Mesenchymal stem cell of adipose (primary cell): ENCODE results near the gene CYTH1.

DNA sequence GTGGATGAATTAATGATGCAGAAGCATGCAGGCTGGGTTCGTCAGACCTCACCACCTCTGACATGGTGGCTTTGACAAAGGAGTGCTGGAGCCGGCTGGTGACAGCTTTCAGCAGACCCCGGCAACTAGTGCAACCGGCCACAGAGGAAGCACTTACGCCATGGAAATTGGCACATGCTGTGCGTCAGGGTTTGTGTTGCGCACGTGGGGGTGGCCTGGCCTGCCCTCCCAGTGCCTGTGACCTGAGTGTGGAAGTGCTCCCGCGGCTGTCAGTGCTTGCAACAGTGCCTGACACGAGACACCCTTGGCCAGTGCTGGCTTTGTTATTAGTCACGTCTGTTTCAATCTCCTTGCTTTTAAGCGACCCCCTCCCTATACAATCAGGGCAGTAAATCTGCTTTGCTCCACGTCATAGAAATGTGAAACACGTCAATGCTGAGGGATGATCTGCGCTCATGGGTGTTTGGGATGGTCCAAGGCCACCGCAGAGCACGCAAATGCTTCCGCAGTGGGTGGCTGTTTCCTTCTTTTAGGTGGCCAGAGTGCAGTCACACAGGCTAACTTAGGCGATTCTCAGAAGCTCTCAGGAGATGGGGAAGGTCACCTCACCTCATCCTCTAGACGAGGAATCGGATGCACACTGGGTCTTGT, 64.3 kb downstream of the PGS1 start:
- CAGE, long polyA plus RNA: no peak

DNA sequence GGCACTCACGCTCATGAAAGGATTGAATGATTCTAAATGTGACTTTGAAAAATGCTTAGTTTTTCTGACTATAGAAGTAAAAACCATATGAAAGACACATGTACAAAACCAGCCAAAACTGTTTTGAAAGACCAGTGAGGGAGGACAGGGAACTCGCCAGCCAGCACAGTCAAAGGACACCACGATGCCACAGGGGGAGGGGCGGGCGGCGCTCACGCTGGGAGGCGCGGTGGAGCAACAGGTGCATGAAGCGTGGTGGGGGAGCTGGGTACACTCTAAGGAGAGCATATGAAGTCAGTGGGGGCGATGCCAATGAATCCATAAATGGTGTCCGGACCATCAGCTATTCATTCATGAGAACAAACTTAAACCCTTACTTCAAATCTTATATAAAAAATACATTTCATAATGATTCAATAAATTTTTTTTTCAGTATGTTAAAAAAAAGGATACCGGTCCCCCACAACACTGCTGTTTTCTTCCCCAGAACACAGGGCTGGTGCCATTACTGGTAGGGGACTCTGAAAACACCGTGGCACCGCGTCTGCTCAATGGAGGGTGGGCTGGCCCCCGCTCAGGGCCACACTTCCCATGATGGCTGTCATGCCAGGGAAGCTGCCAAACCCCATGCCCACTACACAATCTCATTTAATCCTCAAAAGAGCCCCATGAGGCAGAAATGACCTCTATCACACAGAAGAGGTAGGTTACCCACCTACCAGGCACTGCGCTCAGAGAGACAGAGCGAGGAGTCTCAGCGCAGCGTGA, 101.1 kb upstream of the DNAH17 start:
- CAGE, long polyA plus RNA: no peak

DNA sequence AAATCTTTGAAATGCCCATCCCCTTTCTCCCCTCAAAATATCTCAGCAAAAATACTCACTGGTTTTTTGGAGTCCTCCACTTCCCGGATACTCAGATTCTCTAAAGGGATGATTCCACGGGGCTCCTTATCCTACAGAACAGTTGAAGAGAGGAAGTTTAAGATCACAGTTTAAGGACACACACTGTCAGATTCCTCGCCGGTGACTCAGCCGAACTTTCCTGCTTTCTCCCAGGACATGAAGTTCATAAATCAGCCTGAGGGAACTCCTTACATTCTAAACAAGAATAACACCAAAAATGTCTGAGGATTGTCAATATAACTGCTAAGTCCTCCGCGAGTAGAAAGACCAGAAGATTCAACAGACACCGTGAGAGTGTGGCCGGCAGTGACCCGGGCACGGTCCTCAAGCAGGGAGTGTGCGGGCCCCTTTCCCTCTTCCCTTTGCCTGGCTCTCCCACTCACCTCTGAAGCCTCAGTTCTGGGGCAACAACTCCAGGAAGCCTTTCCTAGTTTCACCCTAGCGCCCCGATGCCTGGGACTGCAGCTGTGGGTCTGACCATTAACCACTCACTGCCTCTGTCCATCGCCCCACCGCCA, 101.1 kb downstream of the CYTH1 start:
- CAGE, long polyA plus RNA: no peak

- CAGE, long polyA plus RNA: no peak
Measured at GRCh38 chr17:78683209-78683821, 98.8 kb downstream of the CYTH1 start.

- CAGE, long polyA plus RNA: no peak
Measured at GRCh38 chr17:78685611-78686266, 96.3 kb downstream of the CYTH1 start.

DNA sequence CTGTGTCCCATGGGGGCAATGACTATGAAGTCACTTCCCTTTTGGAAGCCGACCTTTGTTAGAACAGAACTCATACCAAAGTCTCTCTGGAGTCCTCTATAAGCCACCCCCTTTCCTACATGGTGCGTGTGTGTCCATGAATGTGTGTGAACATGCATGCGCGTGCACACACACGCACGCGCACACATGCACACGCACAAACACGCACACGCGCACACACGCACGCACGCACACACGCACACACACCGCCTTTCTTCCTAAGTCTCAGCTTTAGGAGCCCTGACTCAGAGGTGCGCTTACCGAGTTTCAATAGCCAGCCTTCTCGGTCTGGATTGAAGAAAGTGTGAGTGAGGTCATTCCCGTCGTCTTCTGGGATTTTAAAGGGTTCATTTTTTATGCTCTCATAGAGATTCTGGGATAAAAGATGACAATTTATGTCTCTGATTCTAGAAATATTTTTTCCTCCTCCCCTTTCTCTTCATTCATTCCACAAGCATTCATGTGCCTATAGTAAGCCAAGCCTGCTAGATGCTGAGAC, 84.0 kb downstream of the CYTH1 start:
- CAGE, long polyA plus RNA: no peak

GRCh38 chr17:78758649-78759237, 23.3 kb downstream of the CYTH1 start:
- CAGE, long polyA plus RNA: no peak

GRCh38 chr17:78759238-78759580, 22.9 kb downstream of the CYTH1 start:
- CAGE, long polyA plus RNA: no peak

GRCh38 chr17:78782039-78782432, at the start of gene CYTH1:
TSS of gene CYTH1 (minus strand) at chr17:78782273.
- CAGE, long polyA plus RNA: no peak

- CAGE, long polyA plus RNA: no peak
Measured at GRCh38 chr17:78804493-78805249, 22.6 kb upstream of the CYTH1 start.

DNA sequence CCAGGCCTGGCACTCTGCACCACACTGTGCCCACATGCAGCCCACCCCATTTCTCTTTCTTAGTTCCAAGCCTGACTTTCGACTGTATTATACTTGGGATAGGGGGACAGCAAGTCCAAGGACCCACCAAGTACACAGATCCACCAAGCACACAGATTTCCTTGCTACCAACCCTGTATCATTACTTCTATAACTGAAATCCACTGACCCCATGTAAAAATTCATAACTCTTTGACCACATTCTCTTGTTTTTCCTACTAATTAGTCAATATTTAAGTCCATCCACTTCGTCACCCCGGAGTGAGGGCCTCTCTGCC, 4.9 kb downstream of the USP36 start:
- CAGE, long polyA plus RNA: no peak

GRCh38 chr17:78839074-78839672, 1.4 kb downstream of the USP36 start:
- CAGE, long polyA plus RNA: no peak

GRCh38 chr17:78861734-78863008, 21.6 kb upstream of the USP36 start:
- CAGE, long polyA plus RNA: no peak

GRCh38 chr17:78951691-78952396, 26.7 kb upstream of the TIMP2 start:
- CAGE, long polyA plus RNA: no peak

- CAGE, long polyA plus RNA: no peak
Measured at GRCh38 chr17:78996483-78997386, 12.8 kb downstream of the CANT1 start.

GRCh38 chr17:79026277-79027256, 2.6 kb downstream of the C1QTNF1 start:
- CAGE, long polyA plus RNA: no peak

DNA sequence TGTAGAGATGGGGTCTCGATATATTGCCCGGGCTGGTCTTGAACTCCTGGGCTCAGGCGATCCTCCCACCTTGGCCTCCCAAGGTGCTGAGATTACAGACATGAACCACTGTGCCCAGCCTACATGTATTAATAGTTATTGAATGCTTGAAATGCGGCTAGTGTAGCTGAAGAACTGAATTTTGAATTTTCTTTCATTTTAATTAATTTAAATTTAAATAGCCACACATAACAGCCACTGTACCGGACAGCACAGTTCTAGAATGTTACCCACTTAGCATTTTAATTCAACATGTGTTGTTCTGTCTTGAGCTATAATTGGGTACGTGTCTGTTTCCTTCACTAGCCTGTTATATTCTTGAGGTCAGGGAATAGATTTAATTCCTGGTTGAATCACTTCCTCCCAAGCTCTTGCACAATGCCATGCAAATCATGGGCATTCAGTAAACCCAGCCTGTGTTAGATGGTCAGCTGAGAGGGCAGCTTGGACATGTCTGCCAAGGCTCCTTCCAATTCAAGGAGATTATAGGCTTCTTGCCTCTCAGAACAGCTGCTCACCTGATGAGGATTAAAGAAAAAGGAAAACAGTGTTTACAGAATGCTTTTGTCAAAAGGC, 12.5 kb downstream of the C1QTNF1 start:
- CAGE, long polyA plus RNA: no peak

GRCh38 chr17:79106513-79106872, 31.9 kb downstream of the ENGASE start:
- CAGE, long polyA plus RNA: no peak

DNA sequence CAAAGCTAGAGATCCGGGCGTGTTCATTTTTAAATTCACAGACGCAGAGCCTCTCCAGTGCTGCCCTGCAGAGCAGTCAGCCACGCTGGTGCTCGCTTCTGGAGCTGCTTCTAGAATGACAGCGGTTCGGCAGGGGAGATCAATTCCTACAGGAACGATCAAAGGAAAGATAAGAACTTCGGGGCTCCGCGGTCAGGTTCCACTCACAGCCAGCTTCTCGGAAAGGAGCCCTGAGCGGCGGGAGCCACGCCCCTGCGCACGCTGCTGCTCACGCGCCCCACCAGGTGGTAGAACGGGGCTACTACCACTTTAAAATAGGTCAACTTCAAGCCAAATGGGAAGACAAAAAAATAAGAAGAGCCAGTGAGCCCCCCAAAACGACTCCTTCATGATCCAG, 209.8 kb downstream of the RBFOX3 start:
- CAGE, long polyA plus RNA: no peak

- CAGE, long polyA plus RNA: no peak
Measured at GRCh38 chr17:79809396-79810285, 12.8 kb upstream of the CBX8 start.